ENCODE measurements around the genes ENSG00000284976, TOR4A and ZMYND19.

DNA sequence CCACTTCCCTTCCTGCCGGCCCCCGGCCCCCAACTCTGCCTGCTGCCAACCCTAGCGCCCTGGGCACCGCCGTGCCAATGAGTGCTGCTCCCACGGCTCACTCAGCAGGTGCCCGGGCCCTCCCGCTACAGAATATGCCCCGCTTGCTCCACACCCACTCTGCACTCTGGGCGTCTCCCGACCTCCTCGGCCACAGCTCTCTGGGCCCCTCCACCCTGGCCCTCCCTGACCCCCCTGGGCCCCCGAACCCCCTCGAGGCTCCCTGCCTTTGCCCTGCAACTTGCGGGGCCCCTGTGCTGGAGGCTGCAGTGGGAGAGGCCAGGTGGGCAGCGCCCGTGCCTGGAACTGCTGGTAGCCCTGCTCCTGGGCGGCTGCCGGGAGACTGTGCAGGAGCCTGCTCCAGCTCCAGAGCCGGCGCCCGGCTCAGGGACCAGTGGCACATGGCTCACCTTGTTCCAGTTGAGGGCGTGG is 367 bp downstream of the LCN10 start:
- PRO-cap, 2 experiments: no peak in any of the 2 experiments

GRCh38 chr9:136816899-136817330 is 9.2 kb downstream of the RABL6 start:
- PRO-cap, 2 experiments: no peak in any of the 2 experiments

DNA sequence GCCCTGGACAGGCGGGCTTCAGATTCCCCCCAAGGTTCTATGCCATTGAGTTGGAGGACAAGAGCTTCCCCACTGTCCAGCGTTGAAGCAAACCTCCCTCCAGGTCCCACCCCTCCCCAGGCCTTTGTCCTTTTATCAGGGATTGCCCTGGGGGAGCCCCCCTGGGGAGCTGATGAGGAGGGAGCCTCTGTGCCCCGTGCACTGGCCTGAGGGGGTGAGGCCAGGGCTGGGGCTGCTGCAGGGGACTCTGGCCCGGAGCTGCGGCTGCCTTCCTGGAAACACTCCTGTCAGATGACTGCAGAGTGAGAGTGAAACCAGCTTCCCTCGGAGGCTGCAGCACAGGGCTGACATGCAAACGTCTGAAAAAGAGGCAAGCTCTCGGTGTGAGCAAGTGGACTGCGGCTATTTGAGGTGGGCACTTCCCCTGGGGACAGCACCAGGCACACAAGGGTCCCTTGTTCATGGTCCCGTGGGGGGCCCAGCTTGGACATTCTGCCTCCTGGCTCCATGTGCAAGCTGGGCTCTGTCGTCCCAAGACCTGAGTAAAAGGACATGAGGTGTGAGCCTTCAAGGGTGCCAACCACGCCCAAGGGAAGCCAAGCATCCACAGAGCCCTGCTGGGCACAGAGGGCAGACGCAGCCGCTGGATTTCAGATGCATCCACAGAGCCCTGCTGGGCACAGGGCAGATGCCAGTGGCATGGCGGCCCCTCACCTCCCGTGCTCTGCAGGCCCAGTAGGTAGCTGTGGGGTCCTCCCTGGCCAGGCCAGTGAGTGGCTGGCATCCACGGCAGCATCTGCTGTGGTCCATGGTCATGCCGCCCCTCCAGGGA is 4.5 kb upstream of the TRAF2 start:
- PRO-cap, 2 experiments: peak in 1 of 2 experiments; most common plus-strand start position 290 of the sequence (in 1)

GRCh38 chr9:136902368-136902947 is 16.1 kb downstream of the TRAF2 start:
- PRO-cap, 2 experiments: peak in 2 of 2 experiments; most common plus-strand start chr9:136902717 (in 1); most common minus-strand start chr9:136902599 (in 2)

DNA sequence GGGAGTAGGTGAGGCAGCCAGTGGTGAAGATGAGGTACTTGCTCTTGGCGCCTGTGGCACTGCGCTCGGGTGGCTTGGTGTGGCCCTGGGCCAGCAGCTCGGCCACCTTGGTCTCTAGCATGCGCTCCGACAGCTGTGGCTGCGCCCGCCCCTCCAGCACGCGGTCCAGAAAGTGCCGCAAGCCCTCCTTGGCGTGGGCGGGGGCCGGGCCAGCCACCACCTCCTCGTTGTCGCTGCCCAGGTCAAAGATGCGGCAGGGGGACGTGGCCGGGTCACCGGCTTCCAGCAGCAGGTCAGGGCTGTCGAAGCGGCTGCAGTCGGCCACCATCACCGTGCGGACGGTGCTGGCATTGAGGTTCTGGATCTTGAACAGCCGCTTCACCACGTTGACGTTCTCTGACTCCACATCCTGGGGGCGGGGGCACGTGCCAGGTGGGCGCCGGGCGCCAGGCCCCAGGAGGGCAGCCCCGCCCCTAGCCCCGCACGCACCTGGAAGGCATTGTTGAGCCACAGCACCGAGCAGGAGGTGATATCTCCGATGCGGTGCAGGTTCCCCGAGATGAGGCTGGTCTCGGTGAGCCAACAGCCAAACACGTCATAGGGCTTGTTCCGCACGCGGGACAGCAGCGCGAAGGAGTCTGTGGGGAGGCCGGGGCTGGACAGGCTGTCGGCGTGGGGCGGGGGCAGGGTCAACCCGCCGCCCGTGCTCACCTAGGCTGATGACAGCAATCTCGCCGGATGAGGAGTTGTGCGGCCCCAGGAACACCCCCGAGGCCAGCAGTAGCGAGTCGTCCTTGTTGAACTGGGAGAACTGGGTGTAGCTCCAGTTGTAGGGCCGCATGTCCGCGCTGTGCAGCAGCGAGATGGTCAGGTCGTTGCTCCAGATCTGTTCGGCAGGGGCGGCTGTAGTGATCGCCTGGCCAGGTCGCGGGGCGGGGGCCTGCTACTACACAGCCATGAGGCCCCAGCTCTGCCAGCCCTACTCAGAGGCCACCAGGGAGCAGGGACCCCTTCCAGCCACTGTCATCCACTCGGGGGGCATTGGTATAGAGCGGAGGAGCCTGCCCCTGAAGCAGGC is 2.1 kb downstream of the FBXW5 start:
- PRO-cap, 2 experiments: no peak in any of the 2 experiments

GRCh38 chr9:137054573-137055629 is 1.0 kb upstream of the ENTPD2 start:
- PRO-cap, 2 experiments: peak in 1 of 2 experiments; most common minus-strand start chr9:137055096 (in 1)

DNA sequence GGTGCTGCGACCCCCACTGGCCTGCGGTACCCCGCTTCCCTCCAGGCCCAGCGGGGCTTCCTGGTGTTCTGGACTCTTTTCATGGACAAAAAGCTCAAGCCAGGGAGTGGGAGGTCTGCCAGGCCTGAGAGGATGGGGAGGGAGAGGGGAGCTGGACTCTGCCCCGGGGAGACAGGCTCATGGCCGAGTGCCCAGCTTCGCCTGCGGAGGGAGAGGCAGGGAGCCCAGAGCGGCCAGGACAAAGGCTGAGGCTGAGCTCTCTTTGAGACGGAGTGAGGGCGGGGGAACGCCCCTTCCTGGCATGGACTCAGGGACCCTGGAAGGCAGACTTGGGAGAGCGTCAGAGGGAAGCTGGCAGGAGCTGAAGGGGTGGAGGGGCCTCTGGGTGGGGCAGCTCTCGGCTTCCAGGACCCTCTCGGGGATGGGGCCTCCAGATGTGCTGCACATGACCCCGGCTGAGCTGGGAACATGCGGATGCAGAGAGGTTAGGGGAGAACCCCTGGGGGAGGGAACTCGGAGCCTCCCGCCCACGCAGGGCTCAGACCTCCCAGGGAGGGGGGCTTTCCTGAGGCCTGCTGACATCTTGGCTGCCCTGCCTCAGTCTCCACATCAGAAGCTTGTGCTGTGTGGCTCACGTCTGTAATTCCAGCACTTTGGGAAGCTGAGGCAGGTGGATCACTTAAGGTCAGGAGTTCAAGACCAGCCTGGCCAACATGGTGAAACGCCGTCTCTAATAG is 1.9 kb upstream of the ENTPD2 start:
- PRO-cap, 2 experiments: peak in 2 of 2 experiments; most common plus-strand start position 336 of the sequence (in 1); most common minus-strand start position 70 of the sequence (in 1)

DNA sequence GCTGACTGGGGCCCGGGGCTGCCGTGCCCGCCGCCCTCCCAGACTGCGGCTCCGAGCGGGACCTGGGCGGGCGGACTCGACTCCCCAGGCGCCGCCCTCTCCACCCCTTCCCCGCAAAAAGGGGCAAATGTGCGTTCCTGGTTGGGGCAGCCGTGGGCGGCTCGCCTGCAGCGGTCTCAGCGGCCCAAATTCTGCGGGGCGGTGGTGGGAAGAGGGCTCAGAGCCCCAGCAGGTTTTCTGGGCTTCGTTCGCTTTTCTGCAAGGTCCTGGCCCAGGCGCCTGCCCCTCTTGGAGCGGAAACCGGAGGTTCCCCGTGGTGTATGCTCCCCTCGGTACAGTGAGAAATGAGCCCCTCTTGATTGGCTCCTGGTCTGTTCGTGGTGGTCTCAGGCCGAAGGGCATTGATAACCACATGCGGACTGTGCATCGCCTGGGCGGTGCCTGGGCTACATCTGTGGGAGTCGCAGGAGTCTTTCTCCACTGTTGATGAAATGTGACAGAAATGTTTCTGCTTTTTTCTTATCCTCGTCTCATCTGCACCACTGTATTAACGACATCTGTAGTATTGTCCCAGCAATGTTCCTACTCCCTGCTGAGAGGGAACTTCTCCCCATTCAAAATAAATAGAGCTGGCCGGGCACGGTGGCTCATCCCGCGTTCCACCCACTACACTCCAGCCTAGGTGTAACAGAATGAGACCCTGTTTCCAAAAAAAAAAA is 609 bp downstream of the MAN1B1 start:
- PRO-cap, 2 experiments: peak in 1 of 2 experiments; most common minus-strand start position 45 of the sequence (in 1)

GRCh38 chr9:137175194-137176380 is 3.7 kb upstream of the TMEM210 start:
- PRO-cap, 2 experiments: no peak in any of the 2 experiments

DNA sequence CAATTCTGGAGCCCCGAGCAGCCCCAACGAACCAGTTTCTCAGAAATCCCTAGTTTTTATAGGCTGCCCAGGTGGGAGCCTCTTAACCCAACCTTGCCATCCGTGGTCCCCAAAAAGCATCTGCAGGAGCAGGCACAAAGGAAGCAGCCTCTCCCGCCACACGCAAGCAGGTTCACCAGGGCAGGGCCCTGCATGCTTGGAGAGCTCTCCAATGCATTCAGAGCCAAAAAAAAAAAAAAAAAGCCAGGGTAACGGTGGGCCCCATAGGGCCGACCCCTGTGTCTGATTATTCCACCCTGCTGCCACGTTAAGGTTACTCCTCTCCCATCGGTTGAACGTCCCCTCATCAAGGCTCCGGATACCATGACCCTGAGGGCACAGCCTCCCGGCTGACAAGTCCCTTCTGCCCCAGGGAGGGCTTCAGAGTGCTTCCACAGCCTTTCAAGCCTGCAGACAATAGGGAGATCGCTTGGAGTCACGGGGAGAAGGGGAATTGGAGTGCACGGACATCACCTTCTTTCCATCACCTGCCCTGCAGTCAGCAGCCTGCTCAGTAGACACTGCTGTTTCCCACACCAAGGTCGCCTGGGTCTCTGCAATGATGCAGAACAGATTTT is 887 bp upstream of the TPRN start:
- PRO-cap, 2 experiments: no peak in any of the 2 experiments

- PRO-cap, 2 experiments: peak in 2 of 2 experiments; most common plus-strand start chr9:137217448 (in 1); most common minus-strand start chr9:137217385 (in 2)
Observed at GRCh38 chr9:137217022-137218485, at the start of gene ENSG00000284976. ENSG00000284976 (plus strand) TSS chr9:137217494.

DNA sequence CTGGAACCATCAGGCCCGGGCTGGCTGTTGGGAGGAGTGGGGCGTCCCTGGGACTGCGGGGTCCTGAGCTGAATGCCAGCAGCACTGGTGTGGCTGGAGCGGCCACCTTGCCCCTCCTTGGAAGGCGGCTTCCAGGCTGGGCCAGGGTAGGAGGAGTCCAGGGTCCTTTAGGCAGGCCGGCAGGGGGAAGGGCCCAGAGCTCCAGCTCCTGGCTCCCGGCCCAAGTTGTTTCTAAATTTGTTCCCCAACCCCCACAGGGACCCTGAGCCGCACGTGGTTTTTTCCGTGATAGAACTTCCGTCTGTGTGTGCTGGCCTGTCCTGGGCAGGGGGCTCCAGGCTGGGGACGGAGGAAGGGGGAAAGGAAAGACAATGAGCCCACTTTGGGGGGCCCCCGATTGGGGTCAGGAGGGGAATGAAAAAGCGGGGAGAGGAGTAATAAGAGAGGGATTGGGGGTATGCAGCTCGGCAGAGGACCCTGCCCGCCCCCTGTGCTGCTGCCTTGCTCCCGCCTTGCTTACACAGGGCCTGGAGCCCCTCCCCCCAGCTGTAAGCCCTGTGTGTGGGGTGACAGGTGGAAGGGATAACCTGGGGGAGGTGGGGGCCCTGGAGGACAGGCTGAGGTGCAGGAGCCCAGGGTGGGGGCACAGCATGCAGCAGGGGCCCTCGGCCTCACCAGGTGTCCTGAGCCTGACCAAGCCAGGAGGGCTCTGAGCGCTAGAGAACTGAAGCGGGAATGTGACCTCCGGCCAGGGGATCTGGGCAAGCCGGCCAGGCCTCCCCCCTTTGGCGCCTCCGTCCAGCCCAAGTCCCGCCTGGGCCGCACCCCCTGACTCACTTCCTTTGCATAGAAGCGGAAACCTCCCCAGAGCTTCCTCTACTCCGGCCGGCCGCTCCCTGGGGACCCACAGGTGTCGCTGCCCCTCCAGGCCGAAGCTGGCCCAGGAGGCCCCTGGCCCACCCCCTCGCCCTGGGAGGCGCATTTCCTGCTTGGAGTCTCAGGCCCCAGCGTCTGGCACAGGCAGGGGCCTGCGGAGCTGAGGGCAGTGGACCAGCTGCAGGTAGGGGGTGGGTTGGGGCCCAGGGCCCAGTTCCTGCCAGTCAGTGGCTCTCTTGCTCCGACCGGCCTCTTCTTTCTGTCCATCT is at the start of gene TOR4A:
Gene TOR4A, plus strand, starts transcription at position 879 of the 1,145 bp plus-strand sequence.
- PRO-cap, 2 experiments: peak in 2 of 2 experiments; most common plus-strand start position 291 of the sequence (in 1); most common minus-strand start position 737 of the sequence (in 2)

GRCh38 chr9:137406802-137407575 is 16.0 kb downstream of the EXD3 start:
- PRO-cap, 2 experiments: peak in 2 of 2 experiments; most common plus-strand start chr9:137407270 (in 1); most common minus-strand start chr9:137407158 (in 1)

- PRO-cap, 2 experiments: peak in 1 of 2 experiments; most common minus-strand start chr9:137417444 (in 1)
Observed at GRCh38 chr9:137417152-137418031, 5.6 kb downstream of the EXD3 start.

GRCh38 chr9:137423769-137424445 is 714 bp downstream of the NOXA1 start:
- PRO-cap, 2 experiments: peak in 1 of 2 experiments; most common plus-strand start chr9:137423975 (in 1); most common minus-strand start chr9:137423898 (in 1)

DNA sequence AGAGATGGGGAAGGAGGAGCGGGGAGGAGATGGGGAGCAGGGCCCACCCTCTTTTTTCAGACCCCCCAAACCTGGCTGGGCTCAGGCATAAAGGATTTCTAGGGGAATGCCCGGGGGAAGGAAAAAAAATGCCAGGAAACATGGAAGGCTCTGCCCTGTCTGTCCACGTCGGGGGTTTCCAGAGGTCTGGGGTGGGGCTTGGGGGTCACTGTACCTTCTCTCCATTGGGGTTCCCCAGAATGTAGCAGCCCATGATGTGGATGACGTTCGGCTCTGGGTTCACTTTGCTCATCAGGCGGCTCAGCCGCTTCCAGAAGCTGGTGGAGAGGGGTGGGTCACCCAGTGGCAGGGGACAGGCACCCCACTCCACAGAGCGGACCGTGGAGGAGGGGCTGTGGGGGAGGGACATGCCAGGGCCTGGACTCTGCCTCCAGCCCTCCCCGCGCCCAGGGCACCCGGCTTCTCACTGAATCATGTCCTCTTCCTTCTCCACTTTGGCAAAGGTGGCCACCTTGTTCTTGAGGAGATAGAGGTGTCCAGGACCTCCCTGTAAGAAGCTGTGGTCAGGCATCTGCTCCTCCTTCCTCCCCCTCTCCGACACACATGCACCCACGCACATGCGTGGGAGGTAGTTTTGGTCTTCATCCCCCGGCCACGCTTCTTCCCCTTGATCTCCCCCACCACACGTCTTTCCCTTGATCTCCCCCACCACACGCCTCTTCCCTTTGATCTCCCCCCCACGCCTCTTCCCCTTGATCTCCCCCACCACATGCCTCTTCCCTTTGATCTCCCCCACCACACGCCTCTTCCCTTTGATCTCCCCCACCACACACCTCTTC is 8.8 kb upstream of the ENTPD8 start:
- PRO-cap, 2 experiments: no peak in any of the 2 experiments

GRCh38 chr9:137452211-137452968 is 6.7 kb downstream of the NSMF start:
- PRO-cap, 2 experiments: no peak in any of the 2 experiments

DNA sequence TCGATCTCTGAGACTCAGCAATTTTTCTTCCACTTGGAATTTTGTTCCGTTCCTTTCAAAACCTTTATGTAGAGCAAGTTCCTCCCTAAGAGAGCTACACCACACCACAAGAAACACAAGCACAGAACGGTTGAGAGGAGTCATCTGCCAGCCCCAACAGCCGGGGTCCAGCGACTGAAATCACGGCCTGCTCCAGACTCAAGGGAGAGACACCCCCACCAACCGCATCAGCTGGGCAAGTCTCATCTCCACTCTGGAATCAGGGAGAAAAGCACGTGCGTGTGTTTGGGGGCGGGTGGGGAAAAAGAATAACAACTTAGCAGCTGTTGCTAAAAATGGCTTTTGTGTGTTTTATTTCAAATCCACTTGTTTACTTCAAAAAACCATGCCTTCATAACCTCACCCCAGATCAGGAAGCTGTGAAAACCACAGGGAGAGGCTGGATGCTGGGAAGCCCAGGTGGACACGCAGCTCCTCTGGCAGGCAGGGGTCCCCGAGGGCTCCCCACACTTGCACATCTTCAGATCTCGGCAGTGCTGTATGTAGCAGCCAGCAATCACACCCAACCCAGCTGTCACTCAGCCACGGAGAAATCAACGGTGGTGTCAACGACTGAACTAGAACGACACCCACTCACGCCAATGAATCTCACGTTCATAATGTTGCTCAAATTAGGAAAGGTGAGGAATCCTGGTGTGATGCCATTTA is 19.0 kb downstream of the PNPLA7 start:
- PRO-cap, 2 experiments: no peak in any of the 2 experiments

DNA sequence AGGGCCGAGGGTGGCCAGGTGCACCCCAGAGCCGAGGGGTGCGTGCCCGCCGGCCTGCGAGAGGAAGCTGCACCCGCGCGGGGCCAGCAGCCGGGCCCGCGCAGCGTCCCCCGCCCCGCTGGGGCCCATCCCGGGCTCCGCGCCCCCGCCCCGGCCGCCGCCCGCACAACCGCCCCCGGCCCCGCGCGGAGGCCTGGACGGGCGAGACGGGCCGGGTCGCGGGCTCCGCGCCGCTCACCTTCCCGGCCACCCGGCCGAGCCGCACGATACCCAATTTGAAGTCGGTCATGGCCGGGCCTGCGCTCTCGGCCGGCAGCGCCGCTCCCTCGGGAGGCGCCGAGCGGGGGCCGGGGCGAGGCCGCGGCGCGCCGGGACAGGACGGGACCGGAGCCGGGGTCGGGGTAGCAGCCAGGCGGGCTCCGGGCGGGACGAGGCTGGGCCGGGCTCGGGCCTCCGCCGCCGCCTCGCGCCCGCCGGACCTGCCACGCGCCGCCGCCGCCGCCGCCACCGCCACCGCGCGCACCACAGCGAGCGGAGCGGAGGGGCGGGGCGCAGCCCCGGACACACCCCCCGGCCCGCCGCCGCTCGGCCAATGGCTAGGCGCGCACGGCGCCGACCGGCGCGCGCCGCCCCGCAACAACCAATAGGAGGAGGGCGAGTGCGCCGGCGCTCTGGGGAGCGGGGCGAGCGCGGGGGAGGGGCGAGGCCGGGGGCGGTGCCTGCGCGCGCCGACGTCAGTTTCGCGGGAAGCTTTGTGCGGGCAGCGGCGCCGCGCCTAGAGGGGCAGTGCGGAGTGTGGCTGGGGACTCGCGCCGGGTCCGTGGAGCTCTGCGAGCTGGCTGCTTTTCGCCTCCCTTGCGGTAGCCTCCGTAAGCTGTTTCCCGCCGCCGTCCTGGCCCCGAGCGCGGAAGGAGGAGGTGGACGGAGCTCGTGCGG is at the start of gene ZMYND19:
Gene ZMYND19, minus strand, starts transcription at position 538 of the 936 bp plus-strand sequence.
- PRO-cap, 2 experiments: peak in 2 of 2 experiments; most common plus-strand start position 737 of the sequence (in 2); most common minus-strand start position 526 of the sequence (in 1)

- PRO-cap, 2 experiments: no peak in any of the 2 experiments
Observed at GRCh38 chr9:137619143-137620167, 650 bp downstream of the EHMT1 start.